SK-N-DZ (cell line): ENCODE results near the gene NIPSNAP2.

DNA sequence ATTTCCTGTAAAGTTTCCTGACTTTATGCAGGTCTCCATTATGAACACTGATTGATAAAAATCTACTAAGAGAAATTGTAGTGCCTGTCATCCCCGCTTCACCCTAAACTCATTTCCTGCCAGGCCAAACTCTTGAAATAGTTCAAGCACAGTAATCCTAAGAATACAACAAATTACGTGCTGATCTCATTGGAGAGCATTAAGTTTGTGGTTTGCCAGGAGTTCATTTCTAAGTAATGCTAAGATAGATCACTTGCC, 52.3 kb upstream of the SEC61G start:
RAMPAGE:
- cytosol, long total RNA: no peak
- nucleus, long total RNA: no peak

DNA sequence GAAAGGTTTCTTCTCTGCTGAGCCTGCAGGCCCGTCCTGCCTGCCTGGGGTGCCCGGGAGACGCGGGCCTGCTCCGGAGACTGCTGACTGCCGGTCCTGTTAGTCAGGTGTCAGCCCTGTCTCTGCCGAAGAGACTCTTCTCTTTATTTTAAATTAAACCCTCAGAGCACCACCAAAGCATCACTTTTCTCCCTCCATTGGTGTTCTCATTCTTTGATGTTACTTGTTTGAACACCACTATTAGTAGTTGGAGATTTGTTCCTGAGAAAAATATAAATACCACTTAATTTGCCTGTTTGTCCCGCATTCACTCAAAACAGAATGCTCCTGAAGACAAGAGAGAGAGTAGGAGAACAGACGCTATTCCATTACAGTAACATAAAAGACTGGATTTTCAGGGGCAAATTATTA, 2.4 kb downstream of the EGFR start:
RAMPAGE:
- cytosol, long total RNA: no peak
- nucleus, long total RNA: no peak

DNA sequence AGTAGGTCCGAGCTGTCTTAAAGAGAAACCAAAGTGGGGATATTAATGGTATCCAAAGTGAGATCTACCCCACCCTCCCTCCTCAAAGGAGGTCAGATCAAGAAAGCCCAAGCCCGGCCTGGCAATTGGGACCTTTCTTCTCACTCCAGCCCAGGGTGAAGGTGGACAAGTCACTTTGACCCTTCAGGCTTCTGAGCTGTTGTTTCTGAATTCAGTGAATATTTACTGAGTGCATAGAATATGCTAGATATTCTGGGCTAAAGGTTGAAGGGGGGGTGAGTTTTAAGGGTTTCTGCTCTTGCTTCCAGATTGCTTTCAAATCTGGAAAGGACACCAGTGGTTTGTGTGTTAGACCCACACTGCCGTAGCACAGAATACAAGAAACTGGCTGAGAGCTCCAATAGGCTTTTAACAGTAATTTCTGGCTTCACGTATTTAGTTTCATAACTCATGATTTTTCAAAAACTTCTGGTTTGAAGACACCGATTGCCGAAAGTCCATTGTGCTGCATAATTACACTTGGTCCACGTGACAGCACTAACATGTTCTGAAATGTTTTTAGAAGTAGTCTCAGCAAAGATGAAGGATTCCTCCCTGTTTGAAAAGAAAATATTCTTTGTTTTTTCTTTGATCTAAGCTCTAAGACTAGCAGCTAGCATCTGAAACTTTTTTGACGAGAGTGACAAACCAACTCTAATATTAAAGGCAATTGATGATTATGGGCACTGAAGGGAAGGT, 3.7 kb downstream of the EGFR start:
RAMPAGE:
- cytosol, long total RNA: no peak
- nucleus, long total RNA: no peak

GRCh38 chr7:55095320-55096052, 76.7 kb downstream of the EGFR start:
RAMPAGE:
- cytosol, long total RNA: no peak
- nucleus, long total RNA: no peak

DNA sequence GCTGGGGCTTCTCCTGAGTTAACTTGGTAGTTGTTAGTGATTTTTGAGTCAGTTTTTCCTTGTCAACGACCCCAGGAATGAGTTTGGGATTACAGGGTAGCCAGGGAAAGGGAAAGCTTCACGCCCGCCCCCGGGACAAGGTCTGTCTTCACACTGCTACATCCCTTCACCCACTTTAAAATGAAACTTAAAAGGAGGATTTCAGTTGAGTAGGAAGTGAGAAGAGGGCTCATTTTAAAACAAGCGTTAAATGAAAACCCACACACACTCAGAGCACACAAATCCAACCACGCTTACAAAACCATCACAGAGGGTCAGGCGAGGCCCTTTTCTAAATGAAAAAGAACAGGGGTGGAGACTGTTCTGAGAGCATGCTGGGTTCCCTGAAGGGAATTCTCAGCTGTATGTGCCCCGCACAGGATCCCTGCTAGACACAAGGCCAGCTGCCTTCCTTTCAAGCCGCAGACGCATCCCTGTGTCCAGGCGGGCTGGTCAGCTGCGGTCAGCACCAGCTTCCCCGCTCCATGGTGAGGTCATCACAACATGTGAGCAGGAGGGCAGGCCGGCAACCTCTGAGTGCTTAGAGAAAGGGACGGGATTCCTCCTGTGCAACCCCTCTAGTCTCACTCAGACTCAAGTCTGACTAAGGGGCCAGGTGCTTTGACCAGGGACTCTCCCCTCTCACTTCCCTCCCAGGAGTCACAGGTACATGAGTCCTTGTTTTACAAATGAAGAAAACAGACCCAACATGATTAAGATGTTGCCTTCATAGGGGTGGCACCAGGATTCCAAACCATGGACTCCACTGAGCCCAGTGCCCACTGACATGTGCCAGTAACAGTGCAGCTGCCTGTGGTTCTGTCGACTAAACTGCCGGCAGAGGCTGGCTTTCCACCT, 111.8 kb downstream of the EGFR start:
RAMPAGE:
- cytosol, long total RNA: no peak
- nucleus, long total RNA: no peak

RAMPAGE:
- cytosol, long total RNA: no peak
- nucleus, long total RNA: no peak
Observed at GRCh38 chr7:55143196-55143638, 124.4 kb downstream of the EGFR start.

DNA sequence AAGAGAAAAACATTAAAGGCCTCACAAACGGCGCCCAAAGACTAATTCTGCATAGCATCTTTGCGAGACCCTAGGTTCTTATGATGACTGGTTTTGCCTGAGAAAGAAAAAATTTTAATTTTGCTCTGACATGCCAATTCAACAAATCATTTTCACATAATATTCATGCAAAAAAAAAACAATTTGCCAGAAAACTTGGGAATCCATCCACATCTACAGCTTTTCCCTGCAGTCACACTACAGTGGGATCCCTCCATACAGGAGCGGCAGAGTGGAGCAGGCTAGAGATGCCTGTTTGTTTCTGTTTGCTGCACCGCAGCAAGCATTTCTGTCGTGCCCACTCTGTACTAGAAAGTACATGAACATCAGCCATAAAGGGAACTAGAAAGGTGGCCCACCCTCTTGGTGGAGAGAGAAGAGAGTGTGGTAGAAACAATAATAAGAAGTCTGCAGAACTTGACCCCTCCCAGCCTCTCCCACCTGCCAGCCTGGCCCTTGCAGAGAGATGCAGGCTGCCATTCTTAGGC, 171.6 kb downstream of the EGFR start:
RAMPAGE:
- cytosol, long total RNA: no peak
- nucleus, long total RNA: no peak

GRCh38 chr7:55201992-55202826, 162.9 kb upstream of the LANCL2 start:
RAMPAGE:
- cytosol, long total RNA: no peak
- nucleus, long total RNA: no peak

GRCh38 chr7:55207767-55208564, 157.2 kb upstream of the LANCL2 start:
RAMPAGE:
- cytosol, long total RNA: no peak
- nucleus, long total RNA: no peak

RAMPAGE:
- cytosol, long total RNA: no peak
- nucleus, long total RNA: no peak
Observed at GRCh38 chr7:55427792-55428683, 62.9 kb downstream of the LANCL2 start.

DNA sequence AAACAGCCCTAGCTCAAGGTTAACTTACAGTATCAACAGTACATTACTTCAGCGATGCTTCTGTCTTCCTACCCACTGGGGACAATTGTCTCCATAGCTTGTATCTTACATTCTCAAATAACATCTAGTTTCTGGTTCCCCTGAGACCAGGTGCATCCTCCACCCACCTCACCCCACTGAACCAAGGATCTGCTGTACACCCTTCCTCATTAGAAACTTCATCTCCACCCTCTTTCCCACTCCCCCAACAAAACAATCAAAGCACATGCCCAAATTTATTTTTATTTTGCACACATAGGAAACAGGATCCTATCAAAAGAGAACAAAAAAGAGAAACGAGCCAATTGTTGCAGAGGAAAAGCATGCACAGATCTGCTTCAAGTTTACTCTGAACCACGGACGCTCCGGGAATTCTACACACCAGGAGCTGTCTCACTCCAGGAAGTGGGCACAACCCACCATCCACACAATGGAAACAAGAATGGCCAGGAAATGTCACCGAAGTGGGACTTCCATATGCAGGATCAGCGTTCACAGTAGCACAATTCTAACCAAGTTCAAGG, 101.9 kb downstream of the VOPP1 start:
RAMPAGE:
- cytosol, long total RNA: no peak
- nucleus, long total RNA: no peak

DNA sequence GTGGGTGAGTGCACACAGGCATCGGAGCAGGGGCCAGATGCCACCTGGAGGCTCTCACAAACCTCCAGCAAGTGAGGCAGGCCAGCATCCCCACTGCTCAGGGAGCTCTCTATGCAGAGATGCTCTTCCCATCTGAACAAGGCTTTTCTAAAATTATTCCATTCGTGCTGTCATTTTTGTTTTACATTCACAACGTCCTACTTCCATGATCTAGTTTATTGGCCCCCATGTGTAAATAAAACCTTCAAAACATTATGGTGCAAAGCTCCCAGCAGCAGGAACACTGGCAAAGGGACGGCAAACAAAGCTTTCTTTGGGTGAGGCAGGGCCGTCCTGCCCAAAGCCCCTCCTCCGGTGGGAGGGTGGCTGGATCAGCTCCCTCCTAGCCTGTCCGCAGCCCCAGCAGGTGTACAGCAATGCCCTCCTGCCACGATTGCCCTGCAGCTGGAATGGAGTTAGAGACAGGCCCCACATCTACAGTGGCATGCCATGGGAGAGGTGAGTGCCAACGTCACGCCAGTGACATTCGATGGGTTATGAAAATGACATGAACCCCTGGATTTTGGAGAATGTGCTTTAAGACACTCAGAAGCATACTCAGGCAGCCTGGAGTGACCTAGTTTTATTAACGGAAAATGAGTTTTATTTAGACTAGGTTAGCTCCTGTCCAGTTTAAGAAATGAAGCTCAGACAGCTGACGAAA, 50.4 kb downstream of the VOPP1 start:
RAMPAGE:
- cytosol, long total RNA: no peak
- nucleus, long total RNA: no peak

DNA sequence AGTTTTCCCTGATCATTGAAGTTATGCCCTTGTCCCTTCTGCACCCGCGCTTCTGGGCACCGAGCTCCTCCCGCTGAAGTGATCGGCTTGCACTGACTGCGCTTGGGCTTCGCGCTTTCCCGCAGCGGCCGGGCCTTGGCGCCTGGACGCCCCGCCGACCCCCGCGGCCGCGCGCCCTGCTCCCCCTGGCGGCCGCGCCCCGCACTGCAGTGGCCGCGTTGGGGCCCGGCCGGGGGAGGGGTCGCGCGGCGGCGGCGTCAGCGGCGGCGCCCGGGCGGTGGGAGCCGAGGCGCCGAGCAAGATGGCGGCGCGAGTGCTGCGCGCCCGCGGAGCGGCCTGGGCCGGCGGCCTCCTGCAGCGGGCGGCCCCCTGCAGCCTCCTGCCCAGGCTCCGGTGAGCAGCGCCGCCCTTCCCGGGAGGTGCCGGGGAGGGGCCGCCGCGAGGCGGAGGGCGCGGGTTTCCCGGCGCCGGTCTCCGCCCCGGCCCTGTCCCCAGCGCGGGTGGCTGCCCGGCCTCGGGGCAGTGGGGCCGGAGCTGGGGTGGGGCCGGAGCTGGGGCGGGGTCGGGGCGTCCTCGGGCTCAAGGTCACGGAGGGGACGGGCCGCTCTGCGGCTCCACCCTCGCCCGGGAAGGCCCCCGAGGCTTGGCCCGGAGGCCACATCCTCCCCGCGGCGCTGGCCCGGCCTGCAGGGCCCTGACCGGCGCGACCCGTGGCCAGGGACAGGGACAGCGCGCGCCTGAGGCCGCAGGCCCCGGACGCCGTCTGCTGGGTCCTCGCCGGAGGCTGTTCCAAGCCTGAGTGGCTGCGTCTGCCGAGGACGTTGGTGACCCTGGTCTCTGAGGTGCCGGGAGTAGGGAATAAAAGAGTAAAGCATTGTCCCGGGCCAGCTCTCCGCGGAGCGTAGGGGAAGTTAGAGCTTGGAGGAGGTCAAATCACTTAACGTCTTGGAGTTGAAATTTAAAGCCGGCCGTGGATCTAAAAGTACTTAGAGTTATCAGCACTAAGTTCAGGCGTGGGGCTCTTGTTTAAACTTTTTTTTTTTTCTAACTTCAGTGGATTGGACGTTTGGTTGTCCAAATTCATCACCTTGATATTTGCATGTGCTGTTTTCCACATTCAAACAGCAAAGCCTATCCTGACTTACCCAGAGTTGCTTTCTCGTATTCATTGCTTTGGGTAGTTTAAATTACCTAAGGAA, at the start of gene NIPSNAP2:
Gene NIPSNAP2 (plus strand): TSS at position 277 of the 1,199 bp plus-strand sequence.
RAMPAGE:
- cytosol, long total RNA: no peak
- nucleus, long total RNA: no peak

RAMPAGE:
- cytosol, long total RNA: no peak
- nucleus, long total RNA: no peak
Observed at GRCh38 chr7:55965852-55966365, 1.5 kb downstream of the NIPSNAP2 start.

DNA sequence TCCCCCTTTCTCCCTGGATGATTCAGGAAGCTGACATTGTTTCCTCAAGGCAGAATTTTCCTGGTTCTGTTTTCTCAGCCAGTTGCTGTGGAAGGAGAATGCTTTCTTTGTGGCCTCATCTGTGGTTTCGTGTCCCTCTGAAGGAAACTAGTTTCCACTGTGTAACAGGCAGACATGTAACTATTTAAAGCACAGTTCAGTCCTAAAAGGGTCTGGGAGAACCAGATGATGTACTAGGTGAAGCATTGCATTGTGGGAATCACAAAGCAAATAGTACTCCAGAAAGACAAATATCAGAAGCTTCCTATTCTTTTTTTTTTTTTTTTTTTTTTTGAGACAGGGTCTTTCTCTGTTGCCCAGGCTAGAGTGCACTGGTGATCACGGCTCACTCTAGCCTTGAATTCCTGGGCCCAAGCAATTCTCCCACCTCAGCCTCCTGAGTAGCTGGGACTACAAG, 12.8 kb downstream of the PHKG1 start:
RAMPAGE:
- cytosol, long total RNA: no peak
- nucleus, long total RNA: no peak

GRCh38 chr7:56087195-56087659, 5.5 kb downstream of the PHKG1 start:
RAMPAGE:
- cytosol, long total RNA: no peak
- nucleus, long total RNA: no peak

DNA sequence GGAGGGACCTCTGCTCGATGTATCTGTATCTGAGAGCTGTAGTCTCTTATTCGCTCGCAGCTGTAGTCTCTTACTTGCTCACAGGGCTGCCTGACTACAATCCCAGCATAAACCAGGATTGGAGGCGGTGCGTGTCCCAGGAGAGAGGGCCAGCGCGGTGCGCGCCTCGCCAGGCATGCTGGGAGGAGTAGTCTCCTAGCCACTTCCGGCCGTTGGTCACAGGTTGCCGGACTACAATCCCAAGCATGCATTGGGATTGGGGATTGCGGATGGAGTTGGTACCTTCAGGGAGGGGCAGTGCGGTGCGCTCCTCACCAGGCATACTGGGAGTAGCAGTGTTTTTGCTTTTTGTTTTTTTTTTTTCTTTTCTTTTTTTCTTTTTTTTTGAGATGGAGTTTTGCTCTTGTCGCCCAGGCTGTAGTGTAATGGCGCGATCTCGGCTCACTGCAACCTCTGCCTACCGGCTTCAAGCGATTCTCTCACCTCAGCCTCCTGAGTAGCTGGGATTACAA, 421.8 kb upstream of the NUPR2 start:
RAMPAGE:
- cytosol, long total RNA: no peak
- nucleus, long total RNA: no peak

RAMPAGE:
- cytosol, long total RNA: no peak
- nucleus, long total RNA: no peak
Observed at GRCh38 chr7:57203475-57203910, 71.3 kb upstream of the ZNF479 start.

DNA sequence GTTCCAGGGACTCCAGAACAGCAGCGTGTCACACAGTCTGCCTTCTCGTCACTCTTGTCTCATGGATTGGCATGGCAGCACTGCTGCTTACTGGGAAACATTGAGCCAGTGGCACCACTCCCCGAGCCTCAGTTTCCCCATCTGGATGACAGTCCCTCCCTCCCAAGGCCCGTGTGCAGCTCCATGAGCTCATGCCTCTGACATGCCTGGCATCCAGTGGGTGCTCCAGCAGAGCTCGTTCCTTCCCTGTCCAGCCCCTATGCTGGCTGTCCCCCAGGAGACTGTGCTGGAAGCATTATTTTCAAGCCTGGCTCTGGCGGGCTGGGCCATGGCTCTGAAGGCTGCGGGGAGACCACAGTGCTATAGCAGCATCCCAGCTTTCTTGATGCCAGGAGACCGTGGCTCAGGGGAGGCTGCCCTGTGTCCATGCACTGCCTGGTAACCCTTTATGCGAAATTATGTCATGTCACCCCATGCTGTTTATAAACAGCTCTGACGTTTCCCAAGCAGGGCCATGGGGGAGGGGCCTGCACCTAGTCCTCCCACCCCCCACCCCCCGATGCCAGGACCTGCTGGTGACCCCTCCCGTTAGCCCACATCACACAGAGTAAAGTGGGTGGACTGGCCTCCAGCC, 106.1 kb upstream of the ZNF716 start:
RAMPAGE:
- cytosol, long total RNA: no peak
- nucleus, long total RNA: no peak

RAMPAGE:
- cytosol, long total RNA: no peak
- nucleus, long total RNA: no peak
Observed at GRCh38 chr7:57403790-57404392, 46.1 kb upstream of the ZNF716 start.